Skeletal muscle satellite cell (primary cell): ENCODE measurements around a stretch of chr9.

- CAGE, long polyA plus RNA, result no peak
These were observed 1480.4 kb downstream of the SPATA31A7 start for GRCh38 chr9:62670355-62670558.

GRCh38 chr9:62897162-62898474, 1707.8 kb downstream of the SPATA31A7 start:
- CAGE, long polyA plus RNA, result no peak

- CAGE, long polyA plus RNA, result no peak
These were observed 1959.2 kb downstream of the FOXD4L5 start for GRCh38 chr9:63325652-63326313.

DNA sequence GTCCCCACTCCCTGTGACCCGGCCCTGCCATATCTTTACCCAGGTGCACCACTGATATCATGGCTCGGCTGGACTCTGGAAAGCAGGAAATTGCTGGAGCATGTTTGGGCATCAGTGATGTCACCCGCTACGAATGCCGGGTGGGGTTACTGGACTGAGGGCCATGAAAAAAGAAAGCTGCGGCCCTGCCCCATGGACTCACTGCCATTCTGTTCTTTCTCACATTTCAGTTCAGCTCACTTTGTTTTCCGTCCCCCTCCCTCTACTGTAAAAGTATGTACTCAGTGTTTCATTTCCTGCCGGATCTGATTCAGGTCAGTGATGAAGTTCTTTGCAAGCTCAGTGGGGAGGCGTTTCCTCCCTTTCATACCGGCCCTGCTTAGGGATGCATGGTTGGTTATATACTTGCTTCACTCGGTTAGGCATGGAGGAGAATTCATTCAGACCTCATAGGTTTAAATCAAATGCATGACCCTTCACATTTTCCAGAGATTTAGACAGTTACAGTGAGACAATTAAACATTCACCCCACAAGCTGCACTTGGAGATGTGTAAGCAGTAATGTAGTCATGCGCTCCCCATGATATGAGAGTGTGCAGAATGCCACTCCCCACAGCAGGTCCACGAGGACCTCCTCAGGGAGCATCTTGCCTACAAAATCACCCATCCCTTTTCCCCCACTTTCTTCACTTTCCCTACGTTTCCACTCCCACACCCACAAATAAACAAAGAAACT, 1938.5 kb downstream of the FOXD4L5 start:
- CAGE, long polyA plus RNA, result no peak

- CAGE, long polyA plus RNA, result no peak
These were observed 1899.5 kb downstream of the FOXD4L5 start for GRCh38 chr9:63385413-63386027.

GRCh38 chr9:63859484-63860089, 1425.4 kb downstream of the FOXD4L5 start:
- CAGE, long polyA plus RNA, result no peak

- CAGE, long polyA plus RNA, result no peak
These were observed 916.0 kb downstream of the FOXD4L5 start for GRCh38 chr9:64368957-64369509.

- CAGE, long polyA plus RNA, result no peak
These were observed 74.4 kb downstream of the FOXD4L4 start for GRCh38 chr9:65811244-65811874.

DNA sequence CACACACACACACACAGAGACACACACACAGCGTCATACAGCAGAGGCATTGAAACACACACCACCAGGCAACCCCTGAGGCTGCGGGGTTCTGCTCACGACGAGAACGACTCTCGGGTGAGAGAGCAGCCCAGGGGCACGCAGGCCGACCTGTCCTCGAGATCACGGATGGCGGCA, 132.6 kb upstream of the ANKRD20A1 start:
- CAGE, long polyA plus RNA, result no peak

DNA sequence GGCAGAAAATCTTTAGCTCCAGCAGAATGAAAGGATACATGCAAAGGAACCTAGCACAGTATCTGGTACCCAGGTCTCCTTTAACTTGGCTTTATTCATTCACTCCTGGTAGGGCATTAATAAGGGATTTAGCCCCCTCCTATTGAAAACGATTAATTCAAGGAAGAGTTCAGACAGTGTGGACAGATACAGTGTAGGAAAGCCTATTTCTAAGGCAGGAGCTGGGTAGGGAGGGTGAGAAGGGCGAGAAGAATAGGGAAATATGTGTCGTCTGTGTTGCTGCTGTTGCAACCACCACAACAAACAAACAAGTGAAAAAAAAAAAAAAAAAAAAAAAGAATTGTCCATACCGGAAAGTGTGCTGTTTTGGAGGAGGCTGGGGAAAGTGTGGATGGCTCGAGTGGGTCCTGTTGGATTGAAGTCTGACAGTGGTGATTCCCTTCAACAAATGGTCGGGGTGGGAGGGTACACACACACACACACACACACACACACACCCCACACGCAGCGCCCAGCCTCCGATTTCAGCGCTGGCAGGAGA, 401 bp upstream of the PGM5 start:
- CAGE, long polyA plus RNA, result no peak

- CAGE, long polyA plus RNA, result no peak
These were observed 19.5 kb upstream of the TMEM252 start for GRCh38 chr9:68560146-68560530.

GRCh38 chr9:68705327-68706067, 457 bp downstream of the PIP5K1B start:
- CAGE, long polyA plus RNA, result no peak

DNA sequence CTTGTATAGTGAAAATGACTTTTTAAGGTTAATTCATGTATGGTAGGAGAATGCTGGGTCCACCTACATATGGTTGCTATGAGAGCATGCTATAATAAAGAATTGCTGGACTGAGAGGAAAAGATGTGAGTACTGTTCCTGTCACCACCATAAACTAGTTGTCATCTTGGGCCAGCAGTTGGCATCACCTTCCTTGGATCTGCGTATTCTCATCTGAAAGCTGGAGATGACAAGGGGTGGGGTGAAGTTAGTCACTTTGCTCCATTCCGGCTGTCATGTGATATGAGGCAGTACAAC, 33.3 kb downstream of the PIP5K1B start:
- CAGE, long polyA plus RNA, result no peak

GRCh38 chr9:68740327-68740980, 35.4 kb downstream of the PIP5K1B start:
- CAGE, long polyA plus RNA, result no peak

DNA sequence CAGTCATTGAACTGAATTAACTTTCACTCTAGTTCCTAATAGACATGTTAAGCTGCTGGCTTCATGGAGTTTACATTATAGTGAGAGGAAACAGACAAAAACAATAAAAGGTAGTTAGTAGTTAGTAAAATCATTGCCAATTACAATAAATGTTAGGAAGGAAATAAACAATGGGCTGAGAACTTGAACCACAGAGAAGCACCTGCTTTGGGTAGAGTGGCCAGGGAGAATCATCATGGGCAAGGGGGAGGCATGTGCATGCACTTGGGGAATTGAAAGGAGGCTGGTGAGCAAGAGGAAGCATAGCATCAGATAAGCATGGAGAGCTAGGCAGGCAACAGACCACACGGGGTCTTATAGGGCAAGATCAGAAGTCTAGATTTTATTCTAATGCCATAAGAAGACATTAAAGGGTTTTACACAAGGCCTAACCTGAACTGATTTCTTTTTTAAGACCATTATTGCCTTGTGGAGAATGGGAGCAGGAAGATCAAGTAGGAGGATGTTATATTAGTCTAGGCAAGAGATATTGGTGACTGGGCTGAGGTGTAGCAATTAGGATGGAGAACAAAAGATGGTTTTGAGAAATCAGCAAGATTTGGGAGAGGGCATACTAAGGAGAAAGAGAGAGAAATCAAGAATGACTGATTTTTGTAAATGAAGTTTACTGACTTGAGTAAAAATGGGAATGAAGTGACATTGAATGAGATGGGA, 18.6 kb downstream of the PABIR1 start:
- CAGE, long polyA plus RNA, result no peak

DNA sequence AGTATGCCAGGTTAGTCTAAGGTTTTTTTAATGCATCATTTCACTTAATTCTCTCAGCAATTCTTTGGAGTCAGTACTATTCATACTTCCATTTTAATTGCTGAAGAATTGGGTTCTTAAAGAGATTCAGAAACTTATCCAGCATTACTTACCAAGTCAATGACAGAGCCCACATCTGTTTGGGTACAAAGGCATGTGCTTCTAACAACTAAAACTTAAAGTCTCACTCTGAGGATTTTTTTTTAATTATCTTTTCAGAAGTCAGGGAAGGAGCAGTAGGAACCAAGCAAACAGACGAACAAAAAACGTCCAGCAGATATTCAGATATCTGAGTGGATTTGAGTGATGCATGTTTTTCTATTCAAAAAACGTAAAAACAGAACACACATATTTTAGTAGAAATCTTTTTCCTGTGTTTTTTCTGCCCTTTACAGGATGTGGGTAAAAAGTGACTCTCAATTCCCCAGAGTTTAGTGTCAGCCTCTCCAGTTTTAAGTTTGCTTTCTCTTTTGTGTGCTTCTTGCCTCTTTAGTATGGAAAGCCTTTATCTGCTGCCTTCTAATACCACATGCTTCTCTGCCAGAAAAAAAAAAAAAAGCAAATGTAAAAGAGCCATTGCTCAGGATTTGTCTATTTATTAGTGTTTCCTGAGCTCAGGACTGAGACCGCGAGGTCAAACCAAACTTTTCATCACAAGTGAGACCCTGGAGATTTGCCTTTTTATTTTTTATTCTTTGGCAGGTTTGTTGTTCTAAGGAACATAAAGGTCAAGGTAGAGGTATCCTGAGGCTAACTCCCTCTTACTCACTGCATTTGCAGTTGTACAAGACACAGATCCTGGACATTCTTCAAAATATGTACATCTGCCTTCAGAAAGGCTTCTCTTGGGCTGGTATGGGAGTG, 116.2 kb downstream of the PABIR1 start:
- CAGE, long polyA plus RNA, result no peak

DNA sequence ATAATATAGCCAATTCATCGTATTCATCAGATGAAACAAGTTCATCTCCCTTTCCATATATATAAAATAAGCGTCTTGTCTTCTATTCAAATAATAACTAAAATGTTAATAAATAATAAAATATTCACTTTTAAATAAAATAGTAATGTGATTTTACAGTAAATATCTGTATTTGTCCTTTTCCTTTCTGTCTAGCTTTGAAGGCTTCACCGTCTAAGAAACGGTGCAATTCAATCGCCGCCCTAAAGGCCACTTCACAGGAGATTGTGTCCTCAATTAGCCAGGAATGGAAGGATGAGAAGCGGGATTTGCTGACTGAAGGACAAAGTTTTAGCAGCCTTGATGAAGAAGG, 79.2 kb downstream of the PRKACG start:
- CAGE, long polyA plus RNA, result no peak

GRCh38 chr9:68947033-68947561, 66.8 kb downstream of the PRKACG start:
- CAGE, long polyA plus RNA, result no peak

- CAGE, long polyA plus RNA, result no peak
These were observed 6.0 kb upstream of the PRKACG start for GRCh38 chr9:69019969-69020329.

DNA sequence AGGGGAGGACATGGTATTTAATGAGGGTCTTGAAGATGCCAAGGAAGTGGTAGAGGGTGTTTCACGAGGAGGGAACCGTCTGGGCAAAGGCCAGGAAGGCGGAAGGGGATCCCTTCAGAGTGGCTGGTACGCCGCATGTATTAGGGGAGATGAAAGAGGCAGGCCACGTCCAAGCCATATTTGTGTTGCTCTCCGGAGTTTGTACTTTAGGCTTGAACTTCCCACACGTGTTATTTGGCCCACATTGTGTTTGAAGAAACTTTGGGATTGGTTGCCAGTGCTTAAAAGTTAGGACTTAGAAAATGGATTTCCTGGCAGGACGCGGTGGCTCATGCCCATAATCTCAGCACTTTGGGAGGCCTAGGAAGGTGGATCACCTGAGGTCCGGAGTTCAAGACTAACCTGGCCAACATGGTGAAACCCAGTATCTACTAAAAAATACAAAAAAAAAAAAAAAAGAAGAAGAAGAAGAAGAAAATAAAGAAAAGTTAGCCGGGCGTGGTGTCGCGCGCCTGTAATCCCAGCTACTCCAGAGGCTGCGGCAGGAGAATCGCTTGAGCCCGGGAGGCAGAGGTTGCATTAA, 1.4 kb downstream of the FXN start:
- CAGE, long polyA plus RNA, result no peak